ENCODE measurements around the gene C3orf22.

GRCh38 chr3:124971993-124972382 is 37.4 kb upstream of the MUC13 start:
- RRBS, result no CpG with 5 or more reads among the region's 5 CpGs

GRCh38 chr3:124974426-124975065 is 40.0 kb upstream of the MUC13 start:
- RRBS, result no CpG with 5 or more reads among the region's 6 CpGs

DNA sequence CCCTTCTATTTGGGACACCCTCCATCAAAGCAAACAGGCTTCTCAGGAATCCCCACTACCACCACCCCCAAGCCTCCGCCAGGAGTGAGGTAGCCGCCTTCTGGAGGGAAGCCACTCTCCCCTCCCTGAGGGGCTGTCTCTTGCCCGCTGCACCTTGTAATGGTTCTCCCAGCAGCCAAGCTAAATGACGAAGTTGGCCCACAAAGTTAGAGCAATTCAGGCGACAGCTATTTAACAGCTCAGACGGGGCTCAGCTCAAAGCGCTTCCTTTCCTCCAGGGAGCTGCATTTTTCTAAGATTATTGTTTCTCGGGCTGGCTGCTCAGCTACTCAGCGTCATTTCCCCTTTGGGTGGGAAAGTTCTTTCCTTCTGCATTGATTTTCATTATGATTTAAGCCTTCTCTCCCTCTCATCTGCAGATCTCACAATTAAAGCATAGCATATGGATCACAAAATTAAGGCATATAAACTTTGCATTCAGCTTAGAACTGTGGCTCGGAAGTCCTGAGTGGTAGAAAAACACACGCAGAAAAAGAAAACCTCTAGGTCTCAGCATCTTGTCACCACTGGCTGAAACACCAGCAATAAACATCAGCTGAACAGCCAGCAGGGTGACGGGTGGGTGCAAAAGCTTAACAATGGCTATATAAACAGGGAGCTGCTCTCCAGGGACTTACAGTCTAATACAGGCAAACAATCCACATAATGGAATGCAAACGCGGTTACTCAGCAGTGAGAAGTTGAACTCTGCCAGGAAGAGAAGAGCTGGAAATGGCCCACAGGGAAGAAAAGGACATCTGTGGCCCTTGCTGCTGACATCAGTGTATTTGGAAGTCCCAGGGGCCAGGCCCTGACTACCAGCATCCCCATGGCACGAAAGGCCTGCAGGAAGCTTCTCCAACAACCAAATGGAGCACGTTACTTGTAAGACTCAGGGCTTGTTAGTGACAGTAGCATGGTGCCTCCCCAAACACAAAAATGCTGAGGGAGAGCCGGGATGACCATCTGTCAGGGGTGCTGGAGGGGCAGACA is 3.3 kb downstream of the HEG1 start:
- RRBS, result no CpG with 5 or more reads among the region's 17 CpGs

GRCh38 chr3:125115838-125116233 is 60.0 kb upstream of the HEG1 start:
- RRBS, result 19% methylated on average over 2 of the region's 8 CpGs

GRCh38 chr3:125310592-125311162 is 64.4 kb downstream of the ZNF148 start:
- RRBS, result no CpG with 5 or more reads among the region's 5 CpGs

- RRBS, result no CpG with 5 or more reads among the region's 50 CpGs
Measured at GRCh38 chr3:125357075-125357675, 17.9 kb downstream of the ZNF148 start.

GRCh38 chr3:125551874-125552593 is 32.0 kb upstream of the SNX4 start:
- RRBS, result no CpG with 5 or more reads among the region's 9 CpGs

DNA sequence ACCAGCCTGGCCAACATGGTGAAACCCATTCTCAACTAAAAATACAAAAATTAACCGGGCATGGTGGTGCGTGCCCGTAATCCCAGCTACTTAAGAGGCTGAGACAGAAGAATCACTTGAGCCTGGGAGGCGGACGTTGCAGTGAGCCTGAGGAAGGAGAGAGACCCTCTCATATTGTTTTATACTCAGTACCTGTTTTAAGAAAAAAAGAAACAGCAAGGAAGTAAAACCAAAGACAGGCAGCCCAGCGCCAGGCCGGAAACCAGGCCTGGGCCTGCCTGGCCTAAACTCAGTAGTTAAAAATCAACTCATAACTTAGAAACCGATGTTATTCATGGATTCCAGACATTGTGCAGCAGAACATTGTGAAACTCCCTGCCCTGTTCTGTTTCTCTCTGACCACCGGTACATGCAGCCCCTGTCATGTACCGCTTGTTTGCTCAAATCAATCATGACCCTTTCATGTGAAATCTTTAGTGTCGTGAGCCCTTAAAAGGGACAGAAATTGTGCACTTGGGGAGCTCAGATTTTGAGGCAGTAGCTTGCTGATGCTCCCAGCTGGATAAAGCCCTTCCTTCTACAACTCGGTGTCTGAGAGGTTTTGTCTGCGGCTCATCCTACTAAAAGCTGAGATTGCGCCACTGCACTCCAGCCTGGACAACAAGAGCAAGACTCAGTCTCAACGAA is 1.4 kb upstream of the OSBPL11 start:
- RRBS, result no CpG with 5 or more reads among the region's 15 CpGs

DNA sequence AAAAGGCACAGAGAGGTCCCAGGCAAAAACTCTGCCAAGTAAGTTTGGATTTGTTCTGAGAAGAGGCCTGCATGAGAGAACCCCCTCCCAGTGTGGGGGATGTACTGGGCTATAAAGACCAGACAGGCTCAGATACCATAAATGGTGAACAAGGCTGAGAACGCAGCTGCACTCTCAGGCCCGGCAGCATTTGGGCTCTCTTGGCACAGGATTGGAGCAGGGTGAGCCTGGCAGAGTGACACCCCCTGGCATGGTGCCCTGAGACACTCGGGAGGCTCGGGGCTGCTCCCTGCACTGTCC is 88.1 kb upstream of the OSBPL11 start:
- RRBS, result no CpG with 5 or more reads among the region's 4 CpGs

DNA sequence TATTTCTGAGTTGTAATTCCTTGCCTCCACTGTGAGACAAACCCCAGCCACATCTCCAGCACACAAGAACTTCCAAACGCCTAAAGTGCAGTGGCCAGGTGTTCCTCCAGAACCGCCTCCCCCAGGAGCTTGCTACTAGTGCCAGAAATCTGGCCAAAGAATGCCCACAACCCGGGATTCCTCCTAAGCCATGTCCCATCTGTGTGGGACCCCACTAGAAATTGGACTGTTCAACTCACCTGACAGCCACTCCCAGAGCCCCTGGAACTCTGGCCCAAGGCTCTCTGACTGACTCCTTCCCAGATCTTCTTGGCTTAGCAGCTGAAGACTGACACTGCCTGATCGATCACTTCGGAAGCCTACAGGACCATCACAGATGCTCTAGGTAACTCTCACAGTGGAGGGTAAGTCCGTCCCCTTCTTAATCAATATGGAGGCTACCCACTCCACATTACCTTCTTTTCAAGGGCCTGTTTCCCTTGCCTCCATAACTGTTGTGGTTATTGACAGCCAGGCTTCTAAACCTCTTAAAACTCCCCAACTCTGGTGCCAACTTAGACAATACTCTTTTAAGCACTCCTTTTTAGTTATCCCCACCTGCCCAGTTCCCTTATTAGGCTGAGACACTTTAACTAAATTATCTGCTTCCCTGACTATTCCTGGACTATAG is 103.0 kb upstream of the ROPN1B start:
- RRBS, result no CpG with 5 or more reads among the region's 6 CpGs

DNA sequence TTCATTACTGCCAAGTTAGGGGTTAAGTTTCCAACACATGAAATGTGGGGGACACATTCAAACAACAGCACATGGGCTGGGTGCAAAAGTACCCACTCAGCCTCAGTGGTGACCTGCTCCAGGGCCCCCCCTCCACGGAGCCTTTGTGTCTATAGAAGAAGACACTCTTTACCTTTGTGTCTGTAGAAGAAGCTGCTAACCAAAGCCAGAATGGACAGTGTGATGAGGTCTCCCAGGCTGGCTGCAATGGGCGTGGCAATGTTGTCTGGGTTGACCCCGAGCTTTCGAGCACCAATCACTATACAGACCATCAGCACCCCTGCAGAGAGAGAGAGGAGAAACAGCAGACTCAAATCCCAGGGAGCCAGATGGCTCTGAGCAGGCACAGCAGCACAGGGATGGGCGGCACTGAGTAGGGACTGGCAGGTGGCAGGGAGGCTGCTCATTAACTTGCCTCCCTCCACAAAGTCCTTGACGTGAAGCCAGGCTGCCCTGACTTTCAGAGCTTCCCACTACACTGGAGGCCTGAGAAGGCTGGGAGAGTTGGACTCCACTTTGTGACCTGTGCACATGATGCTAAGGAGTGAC is 53.7 kb downstream of the ROPN1B start:
- RRBS, result no CpG with 5 or more reads among the region's 6 CpGs

DNA sequence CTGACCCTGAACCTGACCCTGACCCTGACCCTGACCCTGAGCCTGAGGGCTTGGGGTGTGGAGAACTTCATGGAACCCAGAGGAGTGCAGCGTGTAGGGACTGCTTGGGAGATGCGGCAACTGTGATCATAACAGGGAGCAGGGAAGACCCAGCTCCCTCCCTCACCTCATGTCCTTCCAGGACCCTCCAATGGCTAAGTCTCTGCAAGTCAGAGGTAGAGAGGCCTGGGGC is 6.0 kb upstream of the ALDH1L1 start:
- RRBS, result no CpG with 5 or more reads among the region's 2 CpGs

GRCh38 chr3:126341269-126341416 is 16.1 kb downstream of the KLF15 start:
- RRBS, result no CpG with 5 or more reads among the region's 5 CpGs

GRCh38 chr3:126367143-126368021 is 10.2 kb upstream of the KLF15 start:
- RRBS, result no CpG with 5 or more reads among the region's 9 CpGs

DNA sequence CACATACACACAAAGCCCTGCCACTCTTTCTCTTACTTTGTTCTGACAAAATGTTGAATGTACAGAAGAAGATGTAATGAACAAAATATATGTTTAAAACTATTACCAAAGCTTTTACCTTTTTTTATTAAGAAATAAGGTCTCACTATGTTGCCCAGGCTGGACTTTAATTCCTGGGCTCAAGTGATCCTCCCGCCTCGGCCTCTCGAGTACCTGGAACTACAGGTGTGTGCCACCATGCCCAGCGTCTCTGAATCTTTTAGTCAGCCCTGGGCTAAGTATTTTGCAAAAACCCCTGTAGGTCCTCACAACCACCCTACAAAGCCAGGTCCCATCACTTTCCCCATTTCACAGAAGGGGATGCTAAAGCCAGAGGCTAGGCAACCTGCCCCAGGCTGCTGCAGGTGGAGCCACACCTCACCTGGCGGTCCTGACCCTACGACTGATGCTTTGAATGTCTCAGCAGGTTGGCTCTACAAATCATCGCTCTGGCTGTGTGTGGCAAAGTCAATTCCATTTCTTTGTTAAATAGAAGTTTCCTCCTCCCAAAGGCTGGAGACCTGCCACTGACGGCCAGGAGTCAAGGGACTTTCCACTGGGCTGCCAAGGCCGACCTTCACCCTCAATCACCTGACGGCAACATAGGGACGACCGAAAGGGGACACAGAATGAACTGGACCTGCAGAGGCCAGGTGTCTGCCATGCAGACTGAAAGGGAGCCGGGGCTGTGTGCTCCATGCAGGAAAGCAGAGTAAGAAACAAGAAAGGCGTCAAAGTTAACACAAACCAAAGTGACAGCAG is 26.4 kb downstream of the ZXDC start:
- RRBS, result no CpG with 5 or more reads among the region's 14 CpGs

DNA sequence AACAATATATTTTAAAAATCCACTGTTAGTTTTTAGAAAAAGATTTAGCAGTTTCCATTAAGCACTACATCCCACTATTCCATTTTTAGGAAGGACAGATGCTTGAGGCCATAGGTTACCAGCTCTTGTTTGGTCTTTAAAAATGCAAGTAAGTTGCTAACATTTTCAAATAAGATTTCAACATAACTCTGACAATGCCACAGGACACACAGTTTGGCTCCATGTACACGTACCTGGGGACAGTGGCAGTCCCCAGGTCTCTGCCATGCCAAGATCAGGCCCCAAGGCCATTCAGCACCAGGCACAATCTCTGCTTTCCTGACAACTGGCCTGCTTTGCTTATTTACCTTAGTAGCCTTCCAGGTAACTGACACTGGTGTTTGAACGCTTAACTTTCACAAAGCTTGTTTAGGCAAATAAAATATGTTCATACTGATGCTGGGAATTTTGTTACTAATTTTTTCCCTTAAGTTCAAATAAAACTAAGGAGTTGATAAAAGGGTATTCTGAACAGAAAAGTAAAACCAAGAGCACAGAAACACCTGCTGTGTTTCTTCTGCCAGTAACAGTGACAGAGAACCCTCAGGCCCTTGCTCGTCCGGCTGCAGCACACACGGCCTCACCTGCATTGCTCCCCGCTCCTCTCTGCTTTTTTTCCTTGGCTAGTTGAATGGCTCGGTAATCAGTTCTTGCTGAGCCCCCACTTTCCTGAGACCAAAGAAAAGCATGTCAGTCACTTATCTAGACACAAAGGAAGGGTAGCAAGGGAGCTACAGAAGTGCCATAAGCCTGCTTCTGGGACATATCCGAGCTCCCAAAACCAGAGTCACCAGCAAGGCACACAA is 16.4 kb downstream of the ZXDC start:
- RRBS, result no CpG with 5 or more reads among the region's 8 CpGs

DNA sequence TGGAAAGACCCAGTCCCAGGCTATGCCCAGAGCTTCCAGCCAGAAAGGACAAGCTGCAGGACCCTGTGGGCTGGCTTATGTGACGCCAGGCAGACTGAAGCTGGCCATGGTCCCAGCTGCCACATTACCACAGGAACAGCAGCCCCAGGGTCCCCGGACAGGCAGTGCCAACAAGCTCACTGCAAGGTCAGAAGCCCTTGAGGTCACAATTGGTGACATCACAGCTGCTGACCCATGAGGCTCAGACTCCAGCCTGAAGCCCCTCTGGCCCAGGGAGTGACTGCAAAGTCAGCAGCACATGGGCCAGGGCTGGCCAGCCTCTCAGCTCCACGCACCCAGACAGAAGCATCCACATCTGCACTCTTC is at the start of gene C3orf22:
TSS of gene C3orf22 (minus strand) at position 166 of the 366 bp plus-strand sequence.
- RRBS, result no CpG with 5 or more reads among the region's 3 CpGs

DNA sequence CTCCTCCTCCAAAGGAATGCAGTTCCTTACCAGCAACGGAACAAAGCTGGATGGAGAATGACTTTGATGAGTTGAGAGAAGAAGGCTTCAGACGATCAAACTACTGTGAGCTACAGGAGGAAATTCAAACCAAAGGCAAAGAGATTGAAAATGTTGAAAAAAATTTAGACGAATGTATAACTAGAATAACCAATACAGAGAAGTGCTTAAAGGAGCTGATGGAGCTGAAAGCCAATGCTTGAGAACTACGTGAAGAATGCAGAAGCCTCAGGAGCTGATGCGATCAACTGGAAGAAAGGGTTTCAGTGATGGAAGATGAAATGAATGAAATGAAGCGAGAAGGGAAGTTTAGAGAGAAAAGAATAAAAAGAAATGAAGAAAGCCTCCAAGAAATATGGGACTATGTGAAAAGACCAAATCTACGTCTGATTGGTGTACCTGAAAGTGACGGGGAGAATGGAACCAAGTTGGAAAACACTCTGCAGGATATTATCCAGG is 98.2 kb downstream of the CHCHD6 start:
- RRBS, result no CpG with 5 or more reads among the region's 8 CpGs

DNA sequence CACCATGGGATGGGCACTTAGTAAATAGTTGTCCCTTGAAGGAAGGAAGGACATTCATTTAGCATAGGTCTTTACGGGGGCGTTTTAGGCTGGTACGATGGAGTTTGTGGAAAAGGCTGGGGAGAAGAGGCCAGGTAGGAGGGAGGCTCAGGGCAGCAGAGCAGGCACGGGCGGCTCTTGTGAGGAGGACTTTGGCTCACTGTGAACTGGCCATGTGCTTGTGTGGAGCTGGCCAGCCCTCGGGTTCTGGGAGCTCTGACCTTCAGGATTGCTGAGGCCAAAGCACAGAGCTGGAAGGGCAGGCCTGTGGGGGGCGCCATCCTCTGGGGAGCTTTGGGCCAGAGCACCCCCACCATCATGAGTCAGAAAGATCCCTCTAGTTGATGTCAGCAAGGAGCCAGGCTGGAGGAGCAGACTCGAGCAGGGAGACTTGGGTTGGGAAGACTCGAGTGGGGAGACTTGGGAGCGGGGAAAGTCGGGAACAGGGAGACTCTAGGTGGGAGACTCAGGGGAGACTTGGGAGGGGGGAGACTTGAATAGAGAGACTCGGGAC is 37.8 kb upstream of the PLXNA1 start:
- RRBS, result no CpG with 5 or more reads among the region's 12 CpGs

DNA sequence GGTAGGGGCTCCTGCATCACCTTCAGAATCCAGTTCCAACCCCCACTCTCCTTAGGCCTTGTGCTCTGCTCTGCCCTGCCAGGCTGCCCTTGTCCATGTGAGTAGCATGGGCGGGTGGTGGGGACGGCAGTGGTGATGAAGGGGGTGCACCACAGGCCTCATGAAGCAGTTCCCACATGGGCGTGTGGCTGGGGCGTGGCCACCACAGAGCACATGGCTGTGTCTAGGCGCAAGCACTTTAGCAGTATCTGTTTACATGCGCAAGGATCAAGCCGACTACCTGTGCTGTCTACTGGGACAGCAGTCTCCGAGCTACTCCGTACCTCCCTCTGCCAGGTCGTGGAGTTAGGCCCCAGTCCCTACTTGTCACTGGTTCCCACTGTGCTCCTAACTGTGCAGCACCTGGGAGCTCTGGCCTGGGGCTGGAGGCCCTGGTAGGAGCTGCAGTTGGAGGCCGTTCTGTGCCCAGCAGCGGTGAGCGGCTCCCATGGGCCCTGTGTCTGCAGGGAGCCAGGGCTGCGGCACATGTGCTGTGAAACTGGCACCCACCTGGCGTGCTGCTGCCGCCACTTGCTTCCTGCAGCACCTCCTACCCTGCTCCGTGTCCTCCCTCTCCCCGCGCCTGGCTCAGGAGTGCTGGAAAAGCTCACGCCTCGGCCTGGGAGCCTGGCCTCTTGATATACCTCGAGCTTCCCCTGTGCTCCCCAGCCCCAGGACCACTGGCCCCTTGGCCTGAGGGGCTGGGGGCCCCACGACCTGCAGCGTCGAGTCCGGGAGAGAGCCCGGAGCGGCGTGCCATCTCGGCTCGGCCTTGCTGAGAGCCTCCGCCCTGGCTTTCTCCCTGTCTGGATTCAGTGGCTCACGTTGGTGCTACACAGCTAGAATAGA is 53.6 kb downstream of the PLXNA1 start:
- RRBS, result no CpG with 5 or more reads among the region's 33 CpGs